Neural crest cell (in vitro differentiated cells): Measurements from ENCODE around the genes RPAP3 and RAPGEF3.

DNA sequence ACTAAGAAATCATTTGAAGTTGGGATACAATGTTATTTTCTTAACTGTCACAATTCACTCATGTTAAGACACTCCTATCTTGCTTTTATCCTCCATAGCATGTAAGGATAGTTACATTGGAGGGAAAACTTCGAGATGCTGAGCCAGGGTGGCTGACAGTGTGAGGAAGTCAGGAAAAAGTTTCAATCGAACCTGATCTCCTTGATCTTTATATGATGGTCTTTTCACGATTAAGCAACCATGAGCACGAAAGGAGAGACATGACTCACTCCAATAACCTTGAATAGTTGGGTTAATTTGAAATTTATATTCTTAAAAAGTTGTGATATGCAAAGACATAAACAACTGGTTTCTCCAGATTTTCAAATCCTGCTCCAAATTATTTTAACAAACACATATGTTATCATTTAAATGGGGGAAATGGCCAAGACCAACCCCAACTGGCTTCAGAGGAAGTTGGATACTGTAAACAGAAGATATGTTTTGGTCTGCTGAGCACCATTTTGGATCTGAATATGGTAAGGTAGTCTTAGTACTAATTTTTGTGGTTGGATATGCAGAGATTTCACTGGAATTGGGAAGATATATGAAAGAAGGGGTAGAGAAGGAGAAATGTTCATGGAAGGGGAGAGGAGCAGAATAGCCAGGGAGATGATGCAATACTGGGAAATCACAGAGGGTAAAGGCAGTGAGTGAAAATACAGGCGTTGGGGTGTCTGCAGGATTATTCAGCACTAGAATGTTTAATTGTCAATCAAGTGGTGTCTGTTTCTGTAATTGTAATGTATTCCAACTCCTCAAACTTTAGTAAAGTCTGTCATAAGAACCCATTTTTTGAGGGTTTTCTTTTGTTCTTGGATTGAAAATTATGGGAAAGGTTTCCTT, 185.2 kb upstream of the SLC38A2 start:
- PRO-cap = no peak

DNA sequence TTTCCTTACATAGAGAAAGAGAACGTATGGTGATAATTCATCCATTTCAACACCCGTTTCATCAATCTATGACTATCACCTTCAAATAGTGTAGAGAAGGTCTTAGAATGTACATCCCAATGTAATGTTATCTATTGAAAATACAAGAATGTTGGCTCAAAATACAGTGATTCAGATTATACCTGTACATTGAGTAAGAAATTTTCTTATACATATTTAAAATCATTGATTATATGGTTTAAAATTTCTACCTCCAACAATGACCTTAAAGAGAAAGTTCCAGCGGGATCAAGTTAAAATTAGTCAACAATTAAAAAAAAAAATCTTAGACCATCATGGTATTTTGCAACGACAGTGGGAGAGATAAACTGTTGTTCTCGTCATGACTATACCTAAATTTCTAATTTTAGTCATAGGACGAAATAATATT, 19.1 kb downstream of the SLC38A4 start:
- PRO-cap = no peak

DNA sequence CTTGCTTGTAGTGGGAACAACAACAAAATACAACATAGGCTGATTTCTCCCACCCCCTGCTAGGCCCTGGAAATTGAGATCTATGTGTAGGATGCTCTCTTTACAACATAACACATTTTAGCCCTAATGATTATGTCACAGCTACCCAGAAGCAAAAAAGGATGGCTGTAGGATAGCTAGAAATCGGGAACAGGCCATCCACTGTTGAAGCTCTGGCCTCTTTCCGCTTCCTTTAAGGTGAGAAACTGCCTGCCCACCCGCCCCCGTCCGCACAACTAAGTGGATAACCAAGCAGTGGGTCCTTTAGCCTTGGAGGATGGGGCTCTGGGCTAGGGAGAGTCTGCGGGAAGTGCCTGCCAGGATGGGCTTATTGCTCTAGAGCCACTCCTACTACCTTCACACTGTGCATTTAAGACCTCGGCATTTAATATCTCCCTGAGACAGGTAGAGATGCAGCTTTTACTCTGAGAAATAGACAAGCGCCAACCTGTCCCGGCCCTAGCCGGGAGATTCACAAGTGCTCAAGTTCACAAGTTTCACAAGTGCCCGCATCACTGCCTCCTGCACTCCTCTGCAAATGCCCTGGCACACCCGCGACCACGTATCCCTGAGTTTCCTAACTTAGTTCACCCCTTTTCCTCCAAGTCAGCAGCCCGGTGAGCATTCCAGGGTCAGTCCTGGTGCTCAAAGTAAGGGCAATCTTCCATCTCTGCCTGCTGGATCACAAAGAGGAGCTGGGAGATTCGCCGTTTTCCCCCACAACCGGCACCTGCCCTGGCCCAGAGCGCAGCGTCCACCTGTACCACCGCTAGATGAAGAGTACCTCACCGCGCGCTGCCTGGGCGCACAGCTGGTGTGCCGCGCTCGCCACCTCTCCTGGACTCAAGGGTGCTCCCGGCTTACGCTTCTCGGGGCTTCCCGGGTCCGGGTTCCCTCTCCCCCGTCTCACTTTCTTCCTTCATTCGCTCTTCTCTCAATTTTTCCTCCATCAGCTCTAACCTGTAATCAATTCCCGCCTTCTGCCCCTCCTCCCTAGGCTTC, 4.9 kb upstream of the SLC38A4 start:
- PRO-cap = no peak

- PRO-cap = no peak
Observed at GRCh38 chr12:46964476-46964951, 114.9 kb upstream of the PCED1B start.

GRCh38 chr12:47075328-47075846, 4.0 kb upstream of the PCED1B start:
- PRO-cap = no peak

DNA sequence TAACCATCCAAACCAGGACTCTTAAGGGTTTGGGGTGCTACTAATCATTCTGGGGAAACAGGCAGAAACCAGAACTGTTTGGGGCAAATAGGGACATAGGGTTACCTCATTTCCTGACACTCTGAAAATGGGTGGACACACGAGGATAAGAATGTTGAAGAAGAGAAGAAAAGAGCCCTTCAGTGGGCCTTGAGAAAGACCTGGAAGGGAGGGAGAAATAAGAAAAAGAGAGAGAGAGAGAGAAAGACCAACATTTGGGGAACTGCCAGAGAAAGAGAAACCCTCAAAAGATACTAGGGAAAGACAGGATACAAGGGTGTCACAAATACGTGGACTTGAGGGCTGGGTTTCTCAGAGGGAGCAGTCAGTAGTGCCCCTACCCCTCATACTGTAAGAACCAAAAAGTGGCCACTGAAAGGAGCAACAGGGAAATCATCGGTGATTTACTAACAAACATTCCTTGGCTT, 143.2 kb upstream of the AMIGO2 start:
- PRO-cap = no peak

DNA sequence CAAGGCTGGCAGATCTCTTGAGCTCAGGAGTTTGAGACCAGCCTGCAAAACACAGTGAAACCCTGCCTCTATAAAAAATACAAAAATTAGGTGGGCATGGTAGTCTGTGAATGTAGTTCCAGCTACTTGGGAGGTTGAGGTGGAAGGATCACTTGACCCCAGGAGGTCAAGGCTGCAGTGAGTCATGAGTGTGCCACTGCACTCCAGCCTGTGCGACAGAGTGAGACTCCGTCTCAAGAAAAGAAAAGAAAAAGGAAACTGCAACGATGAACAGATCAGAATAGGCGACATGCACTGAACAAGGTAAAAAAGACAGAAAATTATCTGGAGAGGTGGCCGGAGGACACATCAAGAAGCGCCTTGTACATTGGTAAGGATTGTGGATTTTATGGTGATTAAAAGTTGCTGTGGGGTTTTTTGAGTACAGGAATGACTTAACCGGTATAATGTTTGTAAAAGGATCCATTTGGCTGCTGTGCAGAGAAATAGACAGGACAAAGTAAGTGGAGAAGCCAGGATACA, 273.8 kb upstream of the AMIGO2 start:
- PRO-cap = no peak

GRCh38 chr12:47393006-47393287, 312.9 kb downstream of the RPAP3 start:
- PRO-cap = no peak

- PRO-cap = bidirectional peak, plus-strand start at chr12:47705747, minus-strand start at chr12:47705706; bidirectional peak, plus-strand start at chr12:47706124, minus-strand start at chr12:47706006
Observed at GRCh38 chr12:47705345-47706400, at the start of gene RPAP3. Gene RPAP3, minus strand, starts transcription at chr12:47706030.

GRCh38 chr12:47714935-47715170, 9.0 kb upstream of the RPAP3 start:
- PRO-cap = no peak

DNA sequence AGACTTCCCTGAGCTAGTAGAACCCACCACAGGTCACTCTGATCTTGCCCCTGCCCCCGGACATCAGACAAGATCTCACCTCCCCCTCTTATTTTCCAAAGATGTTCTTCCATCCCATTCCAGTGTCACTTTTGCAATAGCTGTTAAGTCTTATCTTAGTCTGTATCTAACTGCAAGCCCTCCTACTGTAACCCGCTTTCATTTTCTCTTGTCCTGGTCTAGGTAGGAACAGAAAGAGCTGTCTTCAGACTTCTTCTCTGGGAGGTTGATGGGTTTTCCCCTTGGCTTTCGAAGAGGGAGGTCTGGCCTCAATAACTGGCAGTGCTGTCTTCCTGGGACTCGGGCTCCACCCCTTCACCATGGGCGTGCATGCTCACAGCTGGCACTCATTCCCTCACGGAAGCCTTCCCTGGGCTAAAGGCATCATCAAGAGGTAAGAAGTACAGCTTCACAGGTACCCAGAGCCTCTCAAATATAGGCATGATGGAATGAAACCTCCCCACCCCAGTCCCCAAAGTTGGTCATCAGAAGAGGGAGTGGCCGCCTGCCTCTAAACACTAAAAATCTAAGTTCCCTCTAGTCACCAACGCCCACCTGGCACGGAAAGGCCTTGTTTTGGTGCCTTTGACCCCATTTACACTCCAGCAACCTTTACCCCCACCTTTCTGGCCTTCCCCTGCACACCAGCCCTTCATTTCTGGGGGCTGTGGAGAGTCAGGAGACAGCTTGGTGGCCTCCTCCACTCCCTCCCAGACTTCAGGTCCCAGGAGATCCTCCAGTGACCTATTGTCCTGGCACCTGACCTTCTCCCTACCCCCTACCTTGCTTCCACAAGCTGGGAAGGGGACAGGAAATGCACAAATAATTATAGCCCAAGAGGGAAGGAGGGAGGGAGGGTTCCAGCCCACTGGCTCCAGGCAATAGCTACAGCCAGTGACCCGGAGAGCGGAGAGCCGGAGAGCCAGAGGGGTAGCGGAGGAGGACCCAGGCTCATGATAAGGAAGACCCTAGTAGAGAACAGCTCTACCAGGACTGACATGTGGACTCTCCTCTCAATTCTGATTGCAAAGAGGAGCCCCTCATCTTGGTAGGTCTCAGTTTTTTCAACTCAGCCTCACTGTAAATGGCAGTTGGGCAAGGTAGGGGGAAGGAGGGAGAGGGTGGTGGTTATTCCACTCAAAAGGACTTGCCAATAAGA, 2.8 kb downstream of the RAPGEF3 start:
- PRO-cap = no peak

DNA sequence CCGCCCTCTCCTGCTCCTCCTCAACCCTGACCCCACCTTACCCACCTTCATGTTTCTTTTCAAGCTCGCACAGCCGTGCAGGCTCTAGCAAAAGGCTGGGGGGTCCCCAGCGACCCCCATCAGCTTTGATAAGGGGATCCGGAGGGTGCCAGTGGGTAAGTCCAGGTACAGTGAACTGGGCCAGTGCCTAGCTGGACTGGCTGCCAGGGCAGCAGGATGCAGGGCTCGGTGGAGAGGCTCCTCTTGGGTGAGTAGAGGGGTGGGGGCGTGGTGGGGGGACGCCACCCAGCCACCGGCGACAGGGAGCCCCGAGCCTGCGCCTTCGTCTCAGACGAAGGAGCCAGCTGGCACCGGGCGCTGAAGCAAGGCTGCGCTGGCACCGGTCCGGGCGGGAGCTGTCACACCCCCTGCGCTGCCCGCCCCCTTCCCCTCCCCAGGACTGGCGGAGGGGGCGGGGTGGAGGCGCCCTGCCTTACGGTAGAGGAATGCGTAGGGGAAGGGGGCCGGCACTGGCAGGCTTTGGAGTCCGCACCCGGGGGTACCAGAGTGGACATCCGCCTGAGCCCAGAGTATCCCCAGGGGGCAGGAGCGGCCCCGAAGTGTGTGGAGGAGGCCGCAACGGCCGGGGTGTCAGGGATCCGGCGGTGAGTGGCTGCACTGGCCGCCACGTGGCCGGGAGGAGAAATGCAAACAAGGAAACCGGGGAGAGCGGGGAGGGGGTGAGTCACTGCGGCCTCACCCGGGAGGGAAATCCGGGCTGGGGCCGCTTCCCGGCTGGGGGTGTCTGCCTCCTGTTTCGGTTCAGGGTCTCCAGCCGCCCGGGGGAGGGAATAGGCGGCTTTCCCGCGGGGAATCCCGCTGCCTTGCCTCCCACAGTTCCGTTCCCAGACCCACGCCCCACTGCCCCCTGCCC, at the start of gene RAPGEF3:
RAPGEF3 (minus strand) TSS at position 375 of the 913 bp plus-strand sequence.
- PRO-cap = bidirectional peak, plus-strand start at position 708 of the sequence, minus-strand start at position 603 of the sequence

DNA sequence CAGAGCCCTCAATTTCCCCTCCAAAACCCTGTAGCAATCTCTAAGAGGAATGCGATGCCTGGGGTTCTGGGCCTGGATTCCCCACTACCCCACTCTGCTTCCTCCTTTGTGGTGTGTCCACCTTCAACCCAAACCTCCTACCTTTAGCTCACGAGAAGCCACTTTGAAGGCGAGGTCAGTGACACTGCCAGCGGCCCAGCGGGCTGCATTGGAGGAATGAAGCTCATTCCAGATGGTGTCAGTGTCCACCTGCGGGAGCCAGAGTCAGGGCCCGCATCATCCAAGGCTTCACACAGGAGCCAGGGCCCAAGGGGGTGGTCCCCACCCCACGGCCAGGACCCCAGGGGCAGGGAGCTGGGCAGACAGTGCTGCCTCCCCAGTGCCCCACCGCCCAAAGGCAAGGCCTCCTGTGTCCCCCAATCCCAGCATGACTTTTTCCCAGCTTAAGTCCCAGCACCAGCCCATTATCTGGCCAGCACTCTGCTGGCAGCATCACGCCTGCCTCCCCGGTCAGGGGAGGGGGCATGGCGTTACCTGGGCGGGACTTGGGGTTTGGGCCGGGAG, 16.7 kb downstream of the SLC48A1 start:
- PRO-cap = no peak

DNA sequence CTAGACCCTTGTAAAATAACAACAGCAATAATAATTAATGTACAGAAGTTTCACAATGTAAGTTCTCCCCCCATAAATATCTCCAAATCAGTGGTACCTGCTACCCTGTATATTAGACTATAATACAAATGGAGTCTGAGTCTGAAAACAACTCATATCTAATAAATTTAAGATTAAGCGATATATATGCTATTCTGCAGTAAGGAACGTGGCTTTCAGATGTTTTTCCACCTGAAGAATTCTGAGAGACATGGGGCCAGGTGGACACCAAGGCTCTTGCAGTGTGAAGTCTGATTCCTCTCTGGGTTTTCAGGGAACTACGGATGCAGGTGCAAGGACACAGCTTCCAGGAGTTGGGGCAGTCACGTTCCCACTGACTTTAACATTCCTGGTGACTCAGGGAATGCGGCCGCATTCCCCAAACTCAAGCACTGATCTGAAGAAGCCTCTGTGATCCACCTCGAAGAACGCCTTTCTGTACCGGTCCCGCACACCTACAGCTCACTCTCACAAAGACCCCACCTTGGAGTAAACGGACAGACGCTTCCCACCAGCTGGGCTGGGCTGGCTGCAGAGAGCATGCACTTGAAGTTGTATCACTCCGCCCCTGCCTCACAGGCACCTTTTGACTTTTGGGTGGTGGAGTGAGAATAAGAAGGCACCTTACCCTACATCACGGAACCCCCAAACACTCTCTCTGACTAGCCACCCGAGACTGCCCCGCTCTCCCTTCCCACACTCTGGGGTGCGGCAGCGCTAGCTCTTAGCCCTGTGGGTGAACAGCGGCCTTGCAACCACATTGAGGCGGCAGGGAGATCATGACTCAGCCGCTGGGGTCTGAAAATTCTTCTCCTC, 23.5 kb upstream of the HDAC7 start:
- PRO-cap = no peak

DNA sequence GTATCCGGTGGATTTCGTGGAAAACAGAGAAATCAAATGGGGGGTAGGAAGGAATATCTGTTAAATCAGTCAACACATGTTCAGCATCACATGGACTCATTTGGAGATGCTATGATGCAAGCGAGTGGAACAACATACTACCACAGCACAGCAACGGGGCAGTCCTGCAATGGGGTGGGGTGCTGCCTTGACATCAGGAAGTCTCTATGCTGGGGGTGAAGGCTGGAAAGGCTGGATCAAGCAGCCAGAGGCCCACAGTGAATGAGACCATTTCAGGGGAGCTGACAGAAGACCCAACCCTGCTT, 22.9 kb downstream of the VDR start:
- PRO-cap = no peak

- PRO-cap = no peak
Observed at GRCh38 chr12:47889029-47889393, 15.8 kb downstream of the VDR start.

DNA sequence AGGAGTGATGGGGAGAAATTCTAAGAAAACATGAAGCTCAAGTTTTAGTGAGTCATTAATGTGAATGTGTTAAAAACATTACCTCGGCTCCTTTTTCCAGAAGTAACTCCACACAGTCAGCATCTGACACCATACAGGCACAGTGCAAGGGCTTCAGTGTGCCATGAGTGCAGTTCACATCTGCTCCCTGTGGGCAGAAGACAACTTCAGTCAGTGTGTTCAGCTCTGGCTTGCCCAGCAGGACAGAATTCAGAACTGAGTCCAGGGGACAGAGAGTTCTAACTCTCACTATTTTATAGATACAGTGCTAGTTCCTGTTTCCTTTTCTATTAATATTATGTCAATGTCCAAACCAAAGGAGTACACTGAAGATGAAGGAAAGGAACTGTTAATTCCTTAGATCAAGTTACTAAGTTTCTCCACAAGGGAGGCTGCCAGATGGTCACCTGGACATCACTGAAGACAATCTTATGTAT, 6.2 kb downstream of the ASB8 start:
- PRO-cap = no peak

DNA sequence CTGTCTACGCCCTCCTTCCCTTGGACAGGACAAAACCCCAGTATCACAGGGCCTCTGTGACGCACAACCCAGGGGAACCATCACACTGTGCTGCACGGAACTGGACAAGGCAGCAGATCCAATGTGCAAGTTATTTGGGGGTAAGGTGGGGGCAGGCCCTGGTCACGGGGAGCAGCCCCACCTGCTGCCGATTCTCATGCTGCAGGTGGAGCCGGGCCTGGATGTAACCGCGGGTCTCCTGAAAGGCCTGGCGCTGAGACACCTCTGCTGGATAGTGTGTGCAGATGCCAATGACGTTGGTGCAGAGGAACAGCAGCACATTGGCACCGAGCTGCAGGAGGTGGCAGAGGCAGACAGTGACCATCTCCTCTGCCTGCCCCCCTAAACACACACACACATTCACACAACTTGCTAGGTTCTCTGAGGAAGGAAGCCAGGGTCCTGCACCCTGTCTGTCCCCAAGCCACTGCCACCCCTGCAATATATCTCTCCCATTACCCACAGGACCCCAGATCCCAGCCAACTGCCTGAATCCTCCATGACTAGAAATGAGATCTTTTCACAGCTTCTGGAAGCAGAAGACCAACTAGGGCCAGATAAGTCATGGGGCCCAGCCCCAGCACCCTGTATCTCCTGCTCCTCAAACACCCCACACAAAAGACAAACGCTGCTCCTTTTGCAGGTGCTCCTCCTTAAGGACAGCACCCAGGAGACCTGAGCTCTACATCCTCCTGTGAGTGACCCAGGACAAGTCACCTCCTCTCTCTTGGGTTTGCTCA, 10.8 kb downstream of the ADCY6 start:
- PRO-cap = no peak

DNA sequence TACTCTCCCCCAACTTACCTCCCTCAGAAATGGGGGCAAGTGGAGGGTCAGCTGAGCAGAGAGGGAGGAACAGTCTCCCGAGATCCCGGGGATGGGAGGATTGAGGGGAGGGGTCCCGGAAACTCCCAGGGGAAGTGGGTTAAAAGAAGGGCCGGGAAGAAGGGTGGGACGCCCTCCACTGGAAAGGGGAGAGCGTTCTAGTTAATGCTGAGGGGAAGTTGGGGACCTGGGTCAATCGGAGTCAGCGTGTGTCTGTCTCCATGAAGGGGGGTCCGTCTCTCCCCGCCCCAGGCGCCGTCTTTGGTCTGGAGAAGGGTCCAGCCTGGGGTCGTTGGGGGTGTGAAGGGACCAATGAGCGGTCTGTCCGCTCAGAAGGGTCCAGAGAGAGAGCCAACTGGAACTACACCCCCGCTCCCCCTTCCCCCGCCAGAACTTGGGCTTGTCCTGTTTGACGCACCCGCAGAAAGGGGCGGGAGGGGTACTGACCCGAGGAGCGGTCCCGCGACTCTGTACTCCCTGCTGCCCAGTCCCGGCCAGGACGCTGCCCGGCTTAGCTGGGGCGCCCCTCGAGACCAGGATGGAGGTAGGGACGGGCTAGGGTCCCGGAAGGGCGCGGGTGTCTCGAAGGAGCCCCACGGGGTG, 4.2 kb upstream of the CACNB3 start:
- PRO-cap = bidirectional peak, plus-strand start outside the sequence, minus-strand start at position 509 of the sequence

- PRO-cap = bidirectional peak, plus-strand start at chr12:48815320, minus-strand start at chr12:48815283; bidirectional peak, plus-strand start at chr12:48815574, minus-strand start at chr12:48815426
Observed at GRCh38 chr12:48815078-48815805, 3.1 kb upstream of the CACNB3 start.